HTR-8/SVneo (cell line): ENCODE results near the gene SH3GL2.

- RRBS: no CpG with 5 or more reads among the region's 4 CpGs
Measured at GRCh38 chr9:14116052-14116413, 197.9 kb downstream of the NFIB start.

- RRBS: no CpG with 5 or more reads among the region's 3 CpGs
Measured at GRCh38 chr9:14281806-14282005, 32.2 kb downstream of the NFIB start.

DNA sequence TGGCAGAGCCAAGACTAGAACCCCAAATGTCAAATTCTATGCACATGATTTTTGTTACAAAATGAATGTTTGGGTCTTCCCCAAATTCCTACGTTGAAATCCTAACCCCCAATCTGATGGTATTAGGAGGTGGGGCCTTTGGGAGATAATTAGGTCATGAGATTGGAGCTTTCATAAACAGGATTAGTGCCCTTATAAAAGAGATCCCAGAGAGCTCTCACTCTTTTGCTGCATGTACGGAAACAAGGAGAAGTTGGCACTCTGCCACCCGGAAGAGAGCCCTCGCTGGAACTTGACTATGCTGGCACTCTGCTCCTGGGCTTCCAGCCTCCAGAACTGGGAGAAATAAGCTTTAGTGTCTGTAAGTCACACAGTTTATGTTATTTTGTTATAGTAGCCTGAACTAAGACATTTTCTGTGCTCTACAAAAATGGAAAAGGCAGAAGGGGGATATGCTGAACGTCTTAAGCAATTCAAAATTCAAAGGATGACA lies 17.5 kb downstream of the NFIB start:
- RRBS: no CpG with 5 or more reads among the region's 5 CpGs

GRCh38 chr9:14299999-14300784 lies 13.7 kb downstream of the NFIB start:
- RRBS: no CpG with 5 or more reads among the region's 11 CpGs

GRCh38 chr9:14320021-14320745 lies 6.2 kb upstream of the NFIB start:
- RRBS: no CpG with 5 or more reads among the region's 8 CpGs

- RRBS: no CpG with 5 or more reads among the region's 14 CpGs
Measured at GRCh38 chr9:14534893-14535705, 158.1 kb downstream of the ZDHHC21 start.

DNA sequence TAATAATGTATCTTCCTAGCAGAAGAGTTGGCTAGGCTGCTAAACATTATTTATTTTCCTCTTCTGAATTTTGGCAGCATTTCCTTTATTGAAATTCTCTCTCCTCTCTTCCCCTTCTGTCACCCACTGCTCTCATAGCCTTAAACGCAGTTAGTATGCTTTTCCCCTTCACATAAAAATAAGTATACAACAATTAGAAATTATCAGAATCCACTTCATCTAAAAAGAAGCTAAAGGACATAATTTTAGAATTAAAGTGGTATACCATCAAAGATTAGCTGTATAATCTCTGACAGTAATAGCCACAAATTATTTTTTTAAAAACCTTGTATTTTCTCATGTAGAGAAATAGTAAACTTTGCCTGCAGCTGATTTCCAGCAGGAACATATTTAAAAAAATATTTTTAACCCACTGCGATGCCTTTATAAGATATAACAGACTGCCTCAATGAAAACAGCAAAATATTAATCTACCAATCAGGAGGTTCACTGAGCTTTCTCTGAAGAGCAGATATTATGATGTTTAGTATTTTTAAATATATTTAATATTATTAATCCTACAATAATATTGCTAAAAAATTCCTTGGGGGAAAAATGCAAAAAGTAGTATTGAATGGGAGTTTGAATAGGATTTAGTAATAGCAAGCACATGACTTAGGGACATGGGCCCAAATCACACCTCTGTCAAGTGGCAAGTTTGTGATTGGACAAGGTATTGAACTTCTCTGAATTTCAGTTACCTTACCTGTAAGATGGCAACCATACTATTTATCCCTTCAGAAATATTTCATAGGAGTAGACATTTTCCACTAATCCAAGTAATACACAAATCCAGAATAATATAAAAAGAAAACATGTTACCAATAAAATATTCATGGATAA lies 42.2 kb downstream of the ZDHHC21 start:
- RRBS: no CpG with 5 or more reads among the region's 2 CpGs

DNA sequence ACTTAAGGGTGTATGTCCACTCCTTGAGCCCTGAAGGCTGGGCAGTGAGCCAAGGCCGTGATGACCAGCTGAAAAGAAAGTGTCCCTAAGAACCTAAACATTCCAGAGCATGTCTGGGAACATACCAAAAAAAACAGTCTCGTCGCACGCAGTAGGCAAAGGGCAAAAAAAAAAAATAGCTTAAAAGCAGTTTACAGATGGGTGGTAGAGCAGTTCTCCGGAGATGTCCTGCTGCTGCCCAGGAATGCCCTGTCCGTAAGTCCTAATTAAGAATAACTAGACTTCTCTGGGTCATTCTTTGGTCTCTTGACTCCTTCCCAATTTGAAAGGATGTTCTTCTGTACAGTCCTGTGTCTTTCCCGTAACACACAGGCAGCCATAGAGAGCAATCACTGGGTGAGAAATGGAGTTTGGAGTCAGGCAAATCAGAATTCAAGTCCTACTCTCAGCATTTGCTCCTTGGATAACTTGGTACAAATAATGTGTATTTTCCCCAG lies 21.2 kb upstream of the SNAPC3 start:
- RRBS: no CpG with 5 or more reads among the region's 7 CpGs

- RRBS: no CpG with 5 or more reads among the region's 1 CpG
Measured at GRCh38 chr9:15485628-15486266, 25.0 kb downstream of the PSIP1 start.

DNA sequence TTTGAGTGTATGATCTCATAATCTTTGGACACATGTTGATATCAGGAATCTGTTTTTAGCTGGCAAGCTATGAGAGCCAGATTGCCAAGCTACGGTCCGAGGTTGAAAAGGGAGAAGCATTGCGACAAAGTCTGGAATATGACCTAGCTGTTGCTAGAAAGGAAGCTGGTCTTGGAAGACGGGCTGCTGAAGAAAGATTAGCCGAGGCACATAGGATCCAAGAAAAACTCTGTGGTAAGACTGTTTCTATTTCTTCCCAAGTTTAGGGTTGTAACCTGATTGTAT lies 25.9 kb downstream of the CCDC171 start:
- RRBS: no CpG with 5 or more reads among the region's 5 CpGs

DNA sequence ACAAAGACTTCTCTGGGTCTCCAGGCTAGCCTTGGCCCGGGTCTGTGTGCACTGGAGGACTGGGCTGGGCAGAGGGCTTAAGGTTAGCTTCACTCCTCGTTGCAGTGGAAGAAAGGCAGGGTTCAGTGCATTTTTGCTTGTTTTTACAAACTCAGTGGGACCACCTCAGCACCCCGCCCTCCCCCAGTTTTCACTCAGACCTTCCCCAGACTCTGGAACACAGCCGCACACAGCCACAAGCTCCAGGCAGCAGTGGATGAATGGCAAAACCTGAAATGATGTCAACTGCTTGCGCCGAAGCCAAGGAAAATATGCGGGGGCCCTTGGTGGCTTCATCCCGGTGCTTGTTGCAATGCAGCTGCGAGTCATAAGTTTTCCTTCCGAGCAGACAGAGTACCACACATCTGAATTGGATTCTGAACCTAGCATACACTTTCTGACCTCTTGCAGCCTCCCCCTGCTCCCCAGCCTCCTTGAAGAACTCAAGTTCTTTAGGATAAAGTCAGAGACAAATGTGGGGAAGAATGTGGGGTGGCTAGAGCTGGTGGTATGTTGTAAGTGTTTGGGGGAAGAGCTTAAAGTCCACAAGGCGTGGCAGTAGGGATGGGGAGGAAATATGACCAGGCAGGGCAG lies 586.1 kb downstream of the CCDC171 start:
- RRBS: no CpG with 5 or more reads among the region's 11 CpGs

- RRBS: no CpG with 5 or more reads among the region's 3 CpGs
Measured at GRCh38 chr9:16332446-16332660, 538.1 kb downstream of the BNC2 start.

- RRBS: no CpG with 5 or more reads among the region's 5 CpGs
Measured at GRCh38 chr9:16729693-16730119, 140.8 kb downstream of the BNC2 start.

- RRBS: no CpG with 5 or more reads among the region's 9 CpGs
Measured at GRCh38 chr9:17073647-17074047, 61.2 kb upstream of the CNTLN start.

- RRBS: no CpG with 5 or more reads among the region's 9 CpGs
Measured at GRCh38 chr9:17268926-17269343, 134.1 kb downstream of the CNTLN start.

DNA sequence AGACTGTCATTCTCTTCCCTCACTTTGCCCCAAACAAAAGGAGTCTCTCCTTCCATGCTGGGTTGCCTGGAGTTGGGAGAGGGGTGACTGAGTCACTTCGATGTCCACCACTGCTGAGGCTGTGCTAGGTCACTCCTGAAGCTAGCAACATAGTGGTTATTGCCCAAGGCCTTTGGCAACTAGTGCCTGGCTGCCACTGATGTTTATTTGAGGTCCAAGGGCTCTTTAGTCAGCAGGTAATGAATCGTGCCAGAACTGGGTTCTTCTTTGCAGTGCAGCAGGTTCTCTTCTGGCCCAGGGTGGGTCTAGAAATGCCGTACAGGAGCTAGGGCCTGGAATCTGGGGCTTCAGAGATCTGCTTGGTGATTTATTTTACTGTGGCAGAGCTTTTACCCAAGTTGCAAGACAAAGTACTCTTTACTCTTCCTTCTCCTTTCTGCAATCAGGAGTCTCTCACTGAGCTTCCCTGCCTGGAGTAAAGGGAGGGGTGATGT lies 155.8 kb upstream of the SH3GL2 start:
- RRBS: no CpG with 5 or more reads among the region's 3 CpGs

DNA sequence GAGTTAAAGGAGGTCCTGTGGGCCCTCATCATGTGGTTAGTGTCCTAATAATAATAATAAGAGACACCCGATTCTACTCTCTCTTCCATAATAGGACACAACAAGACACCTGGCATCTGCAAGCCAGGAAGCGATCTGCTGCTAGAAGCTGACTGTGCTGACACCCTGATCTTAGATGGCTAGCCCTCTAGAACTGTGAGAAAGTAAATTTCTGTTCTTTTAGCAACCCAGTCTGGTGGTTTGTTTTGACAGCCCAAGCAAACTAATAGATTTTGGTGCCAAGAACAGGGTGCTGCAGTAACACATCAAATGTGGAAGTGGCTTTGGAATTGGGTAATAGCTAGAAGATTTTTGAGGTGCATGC lies 153.6 kb upstream of the SH3GL2 start:
- RRBS: no CpG with 5 or more reads among the region's 2 CpGs

DNA sequence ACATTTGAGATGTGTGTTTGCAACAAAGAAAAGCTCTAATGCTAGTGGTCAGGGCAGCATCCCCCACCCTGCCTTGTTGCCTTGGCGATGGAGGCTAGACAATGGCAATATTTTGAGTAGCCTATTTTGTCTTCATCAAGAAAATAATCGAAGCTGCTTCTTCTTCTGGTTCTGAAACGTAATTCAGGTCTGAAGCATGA lies 58.2 kb upstream of the SH3GL2 start:
- RRBS: no CpG with 5 or more reads among the region's 3 CpGs

- RRBS: 11% methylated on average over 36 of the region's 124 CpGs
Measured at GRCh38 chr9:17578826-17580081, at the start of gene SH3GL2. SH3GL2 (plus strand) TSS chr9:17579066.

DNA sequence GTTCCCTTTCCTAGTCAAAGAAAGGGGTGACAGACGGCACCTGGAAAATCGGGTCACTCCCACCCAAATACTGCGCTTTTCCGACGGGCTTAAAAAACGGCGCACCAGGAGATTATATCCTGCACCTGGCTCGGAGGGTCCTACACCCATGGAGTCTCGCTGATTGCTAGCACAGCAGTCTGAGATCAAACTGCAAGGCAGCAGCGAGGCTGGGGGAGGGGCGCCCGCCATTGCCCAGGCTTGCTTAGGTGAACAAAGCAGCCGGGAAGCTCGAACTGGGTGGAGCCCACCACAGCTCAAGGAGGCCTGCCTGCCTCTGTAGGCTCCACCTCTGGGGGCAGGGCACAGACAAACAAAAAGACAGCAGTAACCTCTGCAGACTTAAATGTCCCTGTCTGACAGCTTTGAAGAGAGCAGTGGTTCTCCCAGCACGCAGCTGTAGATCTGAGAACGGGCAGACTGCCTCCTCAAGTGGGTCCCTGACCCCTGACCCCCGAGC lies 295.7 kb upstream of the ADAMTSL1 start:
- RRBS: no CpG with 5 or more reads among the region's 17 CpGs